Daoy (cell line): ENCODE results near the gene MPST.

DNA sequence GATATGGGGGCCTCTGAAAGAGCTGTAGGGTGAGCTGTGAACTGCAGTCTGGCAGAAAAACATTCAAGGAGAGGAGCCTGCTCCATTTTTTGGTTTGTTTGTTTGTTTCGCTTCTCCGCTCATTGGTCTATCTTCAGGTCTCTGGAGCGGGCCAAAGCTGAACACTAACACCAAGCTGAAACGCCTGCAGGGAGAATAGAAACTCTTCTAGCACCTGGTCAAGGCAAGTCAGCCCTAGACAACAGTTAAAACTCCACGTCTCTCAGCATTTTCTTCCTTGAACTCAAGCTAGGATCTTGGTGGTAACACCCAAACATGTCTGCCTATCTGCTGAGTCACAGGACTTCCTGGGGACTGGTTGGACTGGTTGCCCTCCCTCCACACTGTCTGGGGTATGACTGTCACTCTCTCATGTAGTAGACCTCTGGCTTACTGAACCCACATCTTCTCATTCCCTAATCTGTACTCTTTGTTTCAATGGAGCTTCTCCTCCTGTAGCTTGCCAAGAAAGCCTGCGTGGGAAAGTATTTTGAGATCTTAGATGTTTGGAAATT, 23.9 kb upstream of the RBFOX2 start:
- RAMPAGE, long total RNA = no peak

DNA sequence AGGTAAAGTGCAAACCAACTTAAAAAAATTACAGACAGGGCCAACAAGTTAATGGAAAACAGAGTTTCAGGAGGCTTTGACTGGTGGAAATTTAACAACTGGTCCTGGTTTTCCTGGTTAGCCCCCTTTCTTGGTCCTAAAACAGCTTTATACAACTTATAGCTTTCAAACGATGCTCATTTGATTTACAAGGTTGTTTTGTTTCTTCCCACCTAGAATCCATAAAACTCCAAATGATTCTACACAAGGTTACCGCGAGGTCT, 4.8 kb upstream of the APOL3 start:
- RAMPAGE, long total RNA = no peak

GRCh38 chr22:36237370-36237820, 1.9 kb downstream of the APOL2 start:
- RAMPAGE, long total RNA = no peak

GRCh38 chr22:36281461-36282182, 28.7 kb downstream of the APOL1 start:
- RAMPAGE, long total RNA = no peak

GRCh38 chr22:36285385-36286134, 32.6 kb downstream of the APOL1 start:
- RAMPAGE, long total RNA = no peak

DNA sequence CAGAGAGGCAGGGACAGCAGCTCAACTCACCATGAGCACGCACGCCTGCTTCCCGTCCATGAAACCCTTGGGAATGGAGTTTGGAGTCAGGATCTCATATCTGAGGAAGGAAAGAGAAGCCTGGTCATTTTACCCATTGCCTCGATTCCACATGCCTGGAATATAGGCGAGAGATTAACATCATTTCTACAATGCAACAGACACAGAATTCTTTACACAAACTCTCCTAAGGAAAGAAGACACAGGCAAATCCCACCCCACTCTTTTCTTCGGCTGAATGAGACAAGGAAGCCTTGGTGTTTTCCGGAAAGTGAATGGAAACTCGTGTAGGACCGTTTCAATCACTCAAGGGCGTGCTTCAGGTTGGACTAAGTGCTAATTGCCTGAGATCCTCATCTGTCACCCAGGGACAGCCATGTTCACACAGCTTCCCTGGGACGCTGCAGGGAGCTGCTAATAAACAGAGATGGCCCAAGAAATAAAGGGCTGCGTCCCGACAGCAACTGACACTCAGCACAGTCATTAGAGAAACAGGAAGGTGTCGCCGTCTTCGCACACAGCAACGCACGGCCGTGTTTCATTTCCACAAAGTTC, 52.2 kb downstream of the APOL1 start:
- RAMPAGE, long total RNA = no peak

GRCh38 chr22:36321302-36321887, 66.4 kb downstream of the MYH9 start:
- RAMPAGE, long total RNA = no peak

DNA sequence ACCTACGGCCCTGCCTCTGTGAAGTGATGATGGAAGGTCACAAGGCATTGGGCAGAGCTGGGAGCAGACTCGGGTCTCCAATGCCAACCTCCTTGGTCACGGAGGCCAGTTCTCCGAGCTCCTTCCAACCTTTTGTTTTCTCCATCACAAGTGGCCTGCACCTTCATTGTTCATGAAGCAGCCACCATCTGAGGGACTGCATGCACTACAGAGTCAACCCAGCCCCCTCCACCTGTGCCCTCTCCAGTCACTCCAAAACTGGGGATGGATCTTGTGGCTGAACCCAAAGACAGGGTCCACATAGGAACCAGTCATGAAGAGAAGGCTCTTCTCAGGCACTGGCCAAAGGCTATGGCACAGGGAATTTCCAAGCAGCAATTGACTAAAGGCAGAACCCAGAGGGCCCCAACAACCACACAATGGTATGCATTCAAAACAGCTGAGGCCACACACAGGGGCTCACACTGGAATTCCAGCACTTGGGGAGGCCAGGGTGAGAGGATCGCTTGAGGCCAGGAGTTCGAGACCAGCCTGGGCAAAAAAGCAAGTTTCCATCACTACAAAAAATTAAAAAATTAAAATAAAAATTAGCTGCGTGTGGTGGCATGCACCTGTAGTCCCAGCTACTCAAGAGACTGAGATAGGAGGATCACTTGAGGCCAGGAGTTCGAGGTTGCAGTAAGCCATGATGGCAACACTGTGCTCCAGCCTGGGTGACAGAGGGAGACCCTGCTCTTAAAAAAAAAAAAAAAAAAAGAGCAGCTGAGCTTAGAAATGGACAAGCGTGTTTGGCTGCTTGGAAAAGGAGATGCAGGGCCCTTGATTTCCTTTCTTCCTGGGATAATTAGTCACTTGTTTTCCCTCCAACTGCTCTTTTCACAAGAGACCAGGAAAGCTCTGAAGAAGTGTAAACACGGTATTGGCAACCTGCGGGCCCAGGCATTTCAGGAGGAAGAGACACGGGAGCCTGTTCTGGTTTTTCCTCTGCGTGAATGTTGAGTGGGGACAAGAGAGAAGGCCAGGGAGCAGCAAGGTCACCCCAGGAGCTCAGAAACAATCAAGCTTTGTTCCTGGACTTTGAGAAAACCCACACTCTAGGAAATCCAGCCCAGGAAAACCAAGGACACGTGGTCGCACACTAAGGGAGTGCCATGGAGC, 44.6 kb downstream of the MYH9 start:
- RAMPAGE, long total RNA = no peak

DNA sequence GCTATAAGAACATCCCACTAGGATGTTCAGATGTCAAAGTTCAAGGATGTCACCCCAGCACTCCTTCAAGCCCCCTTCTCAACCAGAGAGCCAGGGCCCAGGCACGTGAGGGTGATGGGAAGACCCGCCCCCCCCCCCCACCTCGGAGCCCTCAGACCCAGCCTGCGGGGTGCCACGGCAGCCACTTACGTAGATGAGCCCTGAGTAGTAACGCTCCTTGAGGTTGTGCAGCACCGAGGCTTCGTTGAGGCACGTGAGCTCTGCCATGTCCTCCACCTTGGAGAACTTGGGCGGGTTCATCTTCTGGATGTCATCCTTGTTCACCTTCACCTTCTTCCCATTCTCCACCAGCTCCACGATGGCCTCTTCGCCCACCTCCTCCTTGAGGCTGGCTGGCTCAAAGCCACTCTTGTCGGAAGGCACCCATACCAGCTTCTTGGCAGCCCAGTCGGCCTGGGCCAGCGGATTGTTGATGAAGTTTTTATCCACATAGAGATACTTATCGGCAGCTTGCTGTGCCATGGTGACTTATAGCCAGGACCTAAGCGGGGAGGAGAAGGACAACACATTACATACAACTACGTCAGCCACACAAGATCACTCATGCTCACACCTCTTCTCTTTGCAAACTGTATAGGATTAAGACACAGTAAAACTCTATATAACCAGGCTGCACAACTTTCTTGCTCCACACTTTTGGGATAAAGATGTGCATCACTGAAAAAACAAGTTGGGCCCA, 38.9 kb downstream of the MYH9 start:
- RAMPAGE, long total RNA = no peak

DNA sequence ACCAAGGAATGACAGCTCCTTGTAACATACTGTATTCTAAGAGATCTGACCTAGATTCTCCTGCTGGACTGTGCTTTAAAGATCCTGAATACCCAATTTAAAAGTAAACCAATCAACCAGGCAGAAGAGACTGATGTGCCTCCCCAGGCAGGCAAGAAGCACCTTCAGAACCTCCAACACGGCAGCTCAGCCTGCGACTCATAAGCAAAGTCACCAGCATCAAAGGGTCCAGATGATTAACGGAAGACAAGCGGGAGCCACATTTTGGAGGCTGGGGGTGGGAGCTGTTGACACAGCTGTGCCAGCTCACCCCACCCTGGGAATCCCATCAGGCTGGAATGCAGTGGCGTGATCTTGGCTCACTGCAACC, 30.0 kb downstream of the MYH9 start:
- RAMPAGE, long total RNA = no peak

GRCh38 chr22:36398487-36399044, 10.8 kb upstream of the MYH9 start:
- RAMPAGE, long total RNA = no peak

- RAMPAGE, long total RNA = no peak
Measured at GRCh38 chr22:36466125-36466643, 15.3 kb downstream of the TXN2 start.

GRCh38 chr22:36487997-36488256, 6.5 kb upstream of the TXN2 start:
- RAMPAGE, long total RNA = no peak

- RAMPAGE, long total RNA = no peak
Measured at GRCh38 chr22:36546301-36546532, 17.3 kb upstream of the EIF3D start.

- RAMPAGE, long total RNA = no peak
Measured at GRCh38 chr22:36647073-36647296, 56.6 kb downstream of the CACNG2 start.

GRCh38 chr22:36874096-36874468, 13.3 kb downstream of the NCF4 start:
- RAMPAGE, long total RNA = no peak

- RAMPAGE, long total RNA = no peak
Measured at GRCh38 chr22:36879794-36880362, 19.1 kb downstream of the NCF4 start.

GRCh38 chr22:37019650-37020542, at the start of gene MPST:
TSS of gene MPST (plus strand) at chr22:37019742.
- RAMPAGE, long total RNA = no peak

DNA sequence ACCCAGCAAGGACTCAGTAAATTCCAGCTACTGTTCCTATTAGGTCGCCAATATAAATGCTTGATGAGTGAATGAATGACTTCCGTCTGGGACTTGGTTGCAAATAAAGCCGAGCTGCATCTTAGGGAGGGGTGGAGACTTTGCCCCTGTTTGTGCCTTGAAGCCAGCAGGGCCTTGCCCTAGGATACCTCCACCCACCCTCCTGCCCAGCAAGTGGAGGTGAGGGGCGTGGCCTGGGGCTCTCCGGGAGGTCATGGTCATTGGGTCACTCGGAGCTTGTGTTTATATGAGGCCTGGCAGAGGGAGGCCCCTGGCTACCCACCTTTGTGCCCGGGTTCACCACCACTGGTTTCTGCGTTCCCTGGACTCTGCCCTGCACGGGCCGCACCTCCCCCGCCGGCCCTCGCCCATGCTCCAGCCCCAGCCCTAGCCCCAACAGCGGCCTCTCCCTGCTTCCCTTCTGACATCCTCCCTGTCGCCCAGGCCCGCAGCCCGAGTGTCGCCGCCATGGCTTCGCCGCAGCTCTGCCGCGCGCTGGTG, 4.2 kb downstream of the MPST start:
- RAMPAGE, long total RNA = no peak

- RAMPAGE, long total RNA = no peak
Measured at GRCh38 chr22:37126233-37126604, 16.7 kb upstream of the TMPRSS6 start.